Mesenchymal stem cell of adipose (primary cell): ENCODE results near the genes RGS7BP, ADAMTS6 and CENPK.

- CAGE, long polyA plus RNA = no peak
Observed at GRCh38 chr5:61409340-61409880, 77.4 kb downstream of the ZSWIM6 start.

GRCh38 chr5:61631176-61631940 is 299.3 kb downstream of the ZSWIM6 start:
- CAGE, long polyA plus RNA = no peak

DNA sequence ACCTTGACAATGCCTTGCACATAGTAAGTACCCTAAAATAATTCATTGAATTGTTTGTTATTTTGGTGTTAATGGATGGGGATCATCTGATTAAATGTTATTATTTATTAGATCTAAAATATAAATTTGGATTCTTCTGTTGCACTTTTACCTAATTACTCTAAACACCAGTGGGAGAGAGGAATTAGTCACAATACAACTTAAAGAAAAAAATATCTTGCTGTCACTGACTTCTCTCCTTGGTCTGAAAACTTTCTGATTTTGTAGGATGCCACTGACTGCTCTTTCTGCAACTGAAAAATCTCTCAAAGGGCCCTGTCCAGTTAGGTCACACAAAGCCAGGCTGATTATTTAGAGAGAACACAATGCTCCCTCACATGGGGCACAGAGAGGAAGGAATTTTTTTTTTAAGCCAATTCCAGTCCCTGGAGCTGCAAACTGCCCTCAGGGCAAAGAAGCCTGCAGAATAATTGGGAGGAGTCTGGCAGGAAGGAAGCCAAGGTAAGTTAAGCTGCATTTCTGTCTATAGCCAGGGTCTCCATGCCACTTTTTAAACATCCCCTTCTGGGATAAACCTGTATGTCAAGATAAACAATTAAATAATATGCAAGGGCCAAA is 305.4 kb downstream of the ZSWIM6 start:
- CAGE, long polyA plus RNA = no peak

DNA sequence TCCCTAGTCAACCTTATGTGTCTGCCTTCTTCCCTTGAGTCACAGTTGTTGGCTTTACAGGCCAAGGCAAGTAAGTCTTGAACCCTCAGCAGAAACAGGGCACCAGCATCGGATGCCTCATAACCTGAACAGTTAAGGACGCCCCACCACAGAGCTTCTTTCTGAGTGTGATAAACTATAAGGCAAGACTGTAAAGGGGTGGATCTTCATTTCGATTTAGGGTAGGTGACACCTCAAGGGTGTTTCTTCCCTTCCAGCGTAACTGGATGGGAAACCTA is 622 bp upstream of the KIF2A start:
- CAGE, long polyA plus RNA = no peak

DNA sequence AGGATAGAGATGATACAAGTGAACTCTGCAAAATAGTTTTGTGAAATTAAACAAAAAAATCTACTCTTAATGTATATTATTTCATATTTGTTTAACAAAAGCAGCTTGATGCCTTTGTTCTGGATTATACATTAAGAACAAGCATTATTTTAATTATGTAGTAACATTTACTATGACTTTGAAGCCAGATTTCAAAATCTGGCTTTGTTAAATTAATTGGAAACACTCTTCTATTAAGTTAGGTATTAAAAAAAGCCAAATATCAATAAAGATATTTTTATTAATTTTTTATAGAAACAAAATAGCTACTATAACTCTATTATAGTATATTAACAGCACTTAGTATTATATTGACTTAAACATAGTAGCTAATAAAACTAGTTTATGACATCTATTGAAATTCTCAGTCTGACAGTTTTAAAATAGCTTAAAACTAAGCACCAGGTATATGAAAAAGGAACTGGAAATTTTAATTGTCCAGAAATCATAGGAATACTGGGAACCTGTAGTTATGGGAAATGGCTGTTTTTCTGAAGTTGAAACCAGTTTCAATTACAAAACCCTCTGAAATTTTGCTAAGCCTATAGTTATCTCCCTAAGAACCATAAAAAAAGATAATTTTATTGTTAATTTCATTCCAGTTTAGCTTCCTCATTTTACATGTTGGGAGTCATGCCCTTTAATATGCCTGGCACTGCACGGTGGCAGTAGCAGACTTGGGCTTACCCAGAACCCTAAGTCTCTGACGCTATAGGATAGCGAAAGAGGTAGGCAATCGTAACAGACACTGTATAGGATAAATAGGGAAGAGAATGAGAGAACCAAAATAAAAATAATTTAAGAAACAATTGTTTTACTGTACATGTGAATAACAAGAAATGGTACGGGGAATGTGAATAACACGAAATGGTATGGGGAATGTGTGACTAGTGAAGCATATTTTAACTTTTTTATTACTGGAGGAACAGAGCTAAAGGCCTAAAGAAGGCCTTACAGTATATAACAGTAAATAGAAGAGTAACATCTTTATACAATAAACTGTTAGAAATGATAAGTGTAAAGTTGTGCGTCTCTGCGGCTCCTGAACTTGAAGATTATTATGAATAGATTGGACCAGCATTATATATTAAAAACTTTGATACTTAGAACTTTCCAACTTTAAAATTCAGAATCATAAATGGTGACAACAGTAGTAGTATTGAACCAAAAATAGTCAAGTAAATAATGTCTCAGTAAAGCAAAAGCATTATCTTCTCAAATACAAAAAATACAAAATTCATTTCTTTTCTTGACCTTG is 15.6 kb downstream of the DIMT1 start:
- CAGE, long polyA plus RNA = no peak

DNA sequence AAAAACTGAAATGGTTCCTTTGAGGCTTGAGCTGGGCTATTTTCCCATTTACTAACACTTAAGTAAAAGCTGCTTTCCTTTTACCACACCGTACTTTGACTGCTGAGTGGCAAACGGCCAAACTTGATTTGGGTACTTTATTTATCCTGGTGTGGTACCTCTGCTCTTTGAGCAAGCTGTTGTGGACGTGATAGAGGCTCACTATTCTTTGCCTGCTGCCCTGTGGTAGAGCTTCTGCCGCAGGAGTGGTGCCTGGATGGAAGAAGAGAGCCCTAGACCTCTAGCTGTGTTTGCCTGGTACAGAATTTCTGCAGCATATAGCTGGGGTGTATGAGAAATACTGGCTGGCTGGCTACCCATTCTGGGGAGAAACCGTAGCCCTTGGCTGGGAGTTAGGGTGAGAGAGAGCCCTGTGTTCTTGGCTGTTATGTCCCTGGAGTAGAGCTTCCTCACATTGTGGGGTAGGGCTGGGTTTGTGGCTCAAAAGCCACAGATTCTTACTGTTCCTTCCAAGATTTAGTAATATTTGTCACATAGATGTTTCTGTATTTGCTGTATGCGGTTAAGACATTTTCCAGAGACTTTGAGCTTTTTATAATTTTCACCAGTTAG is 19.6 kb downstream of the IPO11 start:
- CAGE, long polyA plus RNA = no peak

- CAGE, long polyA plus RNA = no peak
Observed at GRCh38 chr5:62527669-62528445, 50.8 kb upstream of the LRRC70 start.

GRCh38 chr5:64505867-64506836 is at the start of gene RGS7BP:
Gene RGS7BP, plus strand, starts transcription at chr5:64506015.
- CAGE, long polyA plus RNA = no peak

DNA sequence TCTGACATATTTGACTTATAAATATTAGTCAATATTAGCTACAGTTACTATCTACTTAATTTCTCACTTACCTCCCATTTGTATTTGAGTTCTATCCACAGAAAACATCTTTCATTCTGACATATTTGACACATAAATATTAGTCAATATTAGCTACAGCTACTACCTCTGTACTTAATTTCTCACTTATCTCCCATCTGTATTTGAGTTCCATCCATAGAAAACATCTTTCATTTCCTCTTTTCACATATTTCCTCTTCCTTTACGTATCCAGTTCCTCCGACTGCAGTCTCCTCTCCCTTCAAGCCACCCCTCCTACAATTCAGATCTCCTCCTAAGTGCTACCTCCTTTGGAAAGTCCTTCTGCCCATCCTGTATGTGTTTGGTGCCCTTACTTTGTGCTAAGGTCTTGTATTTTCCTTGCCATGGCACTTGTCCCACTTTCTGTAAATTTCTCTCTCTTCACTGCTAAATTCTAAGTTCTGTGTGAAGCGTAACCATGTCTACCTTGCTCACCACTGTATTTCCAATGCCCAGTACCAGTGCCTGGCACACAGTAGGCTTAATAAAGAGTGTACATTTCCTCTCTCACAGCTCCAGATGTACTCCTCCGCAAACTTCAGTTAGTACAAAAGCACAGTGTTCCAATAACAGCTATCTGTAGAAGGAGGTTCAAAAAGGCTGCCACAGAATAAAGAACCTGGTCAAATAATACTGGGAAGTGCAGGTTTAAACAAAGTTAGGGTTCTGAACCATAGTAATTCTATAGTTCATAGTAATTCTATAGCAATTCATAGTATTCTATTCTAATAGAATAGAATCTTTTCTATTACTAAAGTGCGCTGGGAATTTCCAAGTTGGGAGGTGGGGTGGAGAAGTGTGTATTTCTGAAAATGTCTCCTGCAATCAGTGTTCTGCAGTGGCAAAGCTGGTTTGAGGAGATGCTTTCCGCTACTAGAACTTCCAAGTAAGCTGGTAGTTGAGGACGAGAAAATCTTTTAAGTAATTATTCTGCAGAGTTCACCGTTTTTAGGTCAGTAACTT is 1.3 kb downstream of the SREK1IP1 start:
- CAGE, long polyA plus RNA = no peak

DNA sequence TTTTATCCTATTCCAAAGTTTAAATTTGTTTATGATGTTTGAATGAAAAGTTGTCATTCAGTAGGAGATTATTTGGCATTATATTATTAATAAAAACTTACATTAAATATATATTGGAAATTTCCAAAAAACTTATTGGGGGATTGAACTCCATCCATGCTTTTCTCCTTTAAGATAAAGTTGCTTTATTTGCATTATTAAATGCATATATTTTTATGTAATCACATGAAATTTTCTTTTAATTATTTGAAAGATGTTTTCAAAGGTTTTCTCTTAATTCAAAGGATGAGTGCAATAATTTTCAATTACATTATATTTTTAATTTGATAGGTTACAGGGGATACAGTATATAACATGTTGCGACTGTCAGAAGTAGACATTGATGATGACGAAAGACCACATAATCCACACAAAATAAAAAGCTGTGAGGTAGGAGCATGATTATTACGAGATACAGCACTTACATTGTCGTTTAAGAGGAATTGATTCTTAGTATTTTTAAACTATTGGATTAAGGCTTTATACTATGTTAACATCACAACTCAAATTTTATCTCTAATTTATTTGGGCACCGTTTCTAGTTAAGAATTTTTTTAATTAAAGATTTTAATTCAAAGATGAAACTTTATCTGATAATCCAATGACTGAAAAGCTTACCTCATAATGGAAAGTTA is 16.6 kb downstream of the CWC27 start:
- CAGE, long polyA plus RNA = no peak

- CAGE, long polyA plus RNA = no peak
Observed at GRCh38 chr5:65481342-65482221, at the start of gene ADAMTS6. Gene ADAMTS6, minus strand, starts transcription at chr5:65481920.

- CAGE, long polyA plus RNA = no peak
Observed at GRCh38 chr5:65562567-65563750, at the start of gene CENPK. Gene CENPK, minus strand, starts transcription at chr5:65563168.

- CAGE, long polyA plus RNA = no peak
Observed at GRCh38 chr5:65788015-65788530, 66.1 kb downstream of the NLN start.

- CAGE, long polyA plus RNA = no peak
Observed at GRCh38 chr5:65825100-65825681, 101.2 kb upstream of the ERBIN start.

DNA sequence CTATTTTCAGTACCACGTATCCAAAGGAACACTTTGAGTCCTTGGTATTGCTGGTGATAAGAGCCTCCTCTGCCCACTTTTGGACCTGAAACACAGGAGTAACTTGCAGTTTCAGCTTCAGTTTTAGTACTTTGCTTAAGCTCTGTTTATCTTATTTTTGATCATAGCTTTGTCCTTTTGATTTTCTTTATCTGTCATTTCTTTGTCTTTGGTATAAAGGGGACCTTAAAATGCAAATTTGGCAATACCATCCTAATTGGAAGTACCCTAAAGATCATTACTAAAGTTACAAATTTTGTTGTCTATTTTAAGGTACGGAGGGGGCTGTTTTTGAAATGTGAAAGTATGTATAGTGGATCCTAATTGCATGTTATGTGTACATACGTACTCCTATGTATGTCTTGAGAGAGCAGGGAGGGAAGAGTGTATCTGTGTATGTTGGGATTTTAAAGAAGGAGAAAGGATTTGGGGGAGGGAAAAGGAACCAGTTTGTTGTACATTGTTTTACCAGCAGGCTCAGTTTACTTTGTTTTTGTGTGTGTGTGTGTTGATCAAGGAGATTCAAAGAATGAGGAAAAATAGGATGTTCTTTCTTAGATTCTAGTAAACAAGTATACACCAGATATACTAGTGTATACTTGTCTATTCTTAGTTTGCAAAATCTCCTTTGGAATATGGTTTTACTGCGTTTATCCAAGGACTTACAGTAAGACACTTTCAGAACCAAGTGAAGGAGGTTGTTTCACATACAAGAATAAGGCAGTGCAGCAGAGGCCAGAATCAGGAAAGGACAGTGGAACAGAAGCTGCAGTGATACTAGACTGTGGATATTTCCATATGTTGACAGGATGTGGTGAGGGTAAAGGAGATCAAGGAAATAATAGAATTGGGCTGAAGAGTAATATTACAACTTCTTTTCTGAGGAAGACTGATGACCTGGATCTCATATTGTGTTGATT is 21.5 kb downstream of the SREK1 start:
- CAGE, long polyA plus RNA = no peak

- CAGE, long polyA plus RNA = no peak
Observed at GRCh38 chr5:66368794-66369206, 224.7 kb downstream of the SREK1 start.

- CAGE, long polyA plus RNA = no peak
Observed at GRCh38 chr5:66582441-66582948, 13.7 kb upstream of the MAST4 start.

DNA sequence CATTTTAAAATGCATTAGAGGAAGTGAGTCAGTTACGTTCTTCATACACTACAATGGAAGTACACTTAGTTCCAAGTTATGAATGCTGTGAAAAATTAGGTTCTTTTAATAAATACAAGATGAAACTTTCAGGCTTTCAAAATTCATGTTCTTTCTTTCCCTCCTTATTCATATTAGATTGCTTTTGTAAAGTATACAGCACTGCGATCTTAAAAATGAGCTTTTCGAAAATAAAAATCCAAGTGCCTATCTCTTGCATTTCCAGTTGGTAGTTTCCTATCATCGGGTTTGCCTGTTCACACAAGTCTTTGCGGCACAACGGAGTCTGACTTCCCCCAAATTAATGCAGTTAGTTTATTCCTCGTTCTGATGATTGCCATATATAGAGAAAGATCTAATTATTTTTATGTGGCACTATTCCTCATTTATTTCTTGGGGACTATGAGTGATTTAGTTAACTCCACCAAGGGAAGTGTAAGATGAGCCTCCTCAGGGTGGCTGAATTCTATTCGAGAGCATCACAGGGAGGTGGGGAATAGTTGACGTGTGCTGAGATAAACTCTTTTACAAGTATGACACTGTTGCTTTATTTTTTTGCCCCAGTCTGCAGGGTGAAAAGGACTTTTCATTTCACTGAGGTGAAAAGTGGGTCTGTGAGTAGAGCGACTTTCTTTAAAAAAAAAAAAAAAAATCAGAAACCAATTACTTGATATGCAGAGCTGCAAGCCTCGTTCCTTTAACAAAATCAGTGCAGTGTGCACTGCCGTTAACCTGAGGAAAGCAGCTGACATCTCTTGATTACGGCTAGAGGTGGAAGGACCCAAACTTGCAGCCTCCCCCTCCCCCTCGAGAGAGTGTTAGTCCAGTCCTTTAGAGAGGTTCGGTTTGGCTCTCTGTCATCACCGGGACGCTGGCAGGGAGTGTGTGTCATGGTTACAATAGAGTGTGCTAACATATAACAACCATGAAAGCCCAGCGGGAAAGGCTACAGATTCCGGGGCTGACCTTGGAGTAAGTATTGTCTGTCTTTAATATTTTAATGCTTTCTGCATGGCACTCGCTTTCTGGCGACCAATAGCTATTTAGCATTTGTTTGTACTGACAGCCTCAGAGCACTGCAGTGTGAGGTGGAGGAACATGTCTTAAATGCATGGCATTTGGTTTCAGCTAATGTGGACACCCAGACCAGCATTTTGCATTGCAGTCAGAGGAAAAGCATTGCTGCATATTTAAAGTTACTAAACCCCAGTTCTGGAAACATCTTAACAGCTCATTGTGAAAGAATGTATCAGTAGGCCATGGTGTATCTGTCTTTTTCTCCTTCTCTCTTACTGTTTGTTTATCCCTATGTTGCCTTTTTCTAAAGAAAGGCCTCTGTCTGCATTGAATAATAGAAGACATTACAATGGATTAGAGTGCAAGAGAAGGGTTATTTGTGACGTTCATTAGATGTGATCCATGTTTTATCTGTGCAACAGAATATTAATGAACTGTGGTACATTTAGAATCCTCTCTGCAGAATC is 237.8 kb downstream of the CD180 start:
- CAGE, long polyA plus RNA = no peak

DNA sequence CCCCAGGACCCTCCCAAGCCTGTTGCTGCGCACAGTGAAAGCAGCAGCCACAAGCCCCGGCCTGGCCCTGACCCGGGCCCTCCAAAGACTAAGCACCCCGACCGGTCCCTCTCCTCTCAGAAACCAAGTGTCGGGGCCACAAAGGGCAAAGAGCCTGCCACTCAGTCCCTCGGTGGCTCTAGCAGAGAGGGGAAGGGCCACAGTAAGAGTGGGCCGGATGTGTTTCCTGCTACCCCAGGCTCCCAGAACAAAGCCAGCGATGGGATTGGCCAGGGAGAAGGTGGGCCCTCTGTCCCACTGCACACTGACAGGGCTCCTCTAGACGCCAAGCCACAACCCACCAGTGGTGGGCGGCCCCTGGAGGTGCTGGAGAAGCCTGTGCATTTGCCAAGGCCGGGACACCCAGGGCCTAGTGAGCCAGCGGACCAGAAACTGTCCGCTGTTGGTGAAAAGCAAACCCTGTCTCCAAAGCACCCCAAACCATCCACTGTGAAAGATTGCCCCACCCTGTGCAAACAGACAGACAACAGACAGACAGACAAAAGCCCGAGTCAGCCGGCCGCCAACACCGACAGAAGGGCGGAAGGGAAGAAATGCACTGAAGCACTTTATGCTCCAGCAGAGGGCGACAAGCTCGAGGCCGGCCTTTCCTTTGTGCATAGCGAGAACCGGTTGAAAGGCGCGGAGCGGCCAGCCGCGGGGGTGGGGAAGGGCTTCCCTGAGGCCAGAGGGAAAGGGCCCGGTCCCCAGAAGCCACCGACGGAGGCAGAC is 30.7 kb downstream of the CD180 start:
- CAGE, long polyA plus RNA = no peak

DNA sequence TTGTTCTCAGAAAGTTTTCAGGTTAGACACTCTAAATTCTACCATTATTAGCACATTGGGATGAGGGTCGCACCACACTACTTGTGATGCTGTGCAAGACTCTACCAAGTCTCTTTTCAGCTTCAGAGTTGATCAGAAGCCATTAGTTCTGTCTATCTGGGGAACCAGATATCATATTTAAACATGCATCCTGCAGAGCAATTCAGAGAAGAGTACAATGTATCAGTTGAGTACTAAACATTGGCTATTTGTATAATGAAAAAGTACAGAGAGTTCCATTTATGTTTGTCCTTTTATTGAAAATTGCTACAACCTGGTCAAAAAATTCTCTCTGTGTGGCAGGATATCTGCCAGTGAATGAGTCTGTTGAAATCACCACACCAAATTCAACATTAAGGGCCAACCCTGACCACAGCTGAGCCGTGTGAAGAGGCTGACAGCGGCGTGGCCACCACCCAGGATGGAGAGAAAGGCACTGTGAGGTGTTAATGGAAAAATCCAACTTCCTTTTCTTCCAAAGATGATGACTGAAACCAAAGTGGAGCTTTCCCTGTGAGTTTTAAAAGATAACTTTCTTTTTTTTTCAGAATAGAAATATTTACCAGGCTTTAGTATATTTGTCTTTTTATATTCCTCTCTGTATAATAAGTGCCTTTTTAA is 422.7 kb upstream of the PIK3R1 start:
- CAGE, long polyA plus RNA = no peak